ENCODE results near the gene TOP2A.

- RRBS = 29% methylated on average over 4 of the region's 22 CpGs
CAGE:
- cytosol, long polyA plus RNA = no peak
- long polyA plus RNA = no peak
- nucleus, long polyA plus RNA = no peak
Observed at GRCh38 chr17:40074848-40076129, 12.5 kb downstream of the THRA start.

DNA sequence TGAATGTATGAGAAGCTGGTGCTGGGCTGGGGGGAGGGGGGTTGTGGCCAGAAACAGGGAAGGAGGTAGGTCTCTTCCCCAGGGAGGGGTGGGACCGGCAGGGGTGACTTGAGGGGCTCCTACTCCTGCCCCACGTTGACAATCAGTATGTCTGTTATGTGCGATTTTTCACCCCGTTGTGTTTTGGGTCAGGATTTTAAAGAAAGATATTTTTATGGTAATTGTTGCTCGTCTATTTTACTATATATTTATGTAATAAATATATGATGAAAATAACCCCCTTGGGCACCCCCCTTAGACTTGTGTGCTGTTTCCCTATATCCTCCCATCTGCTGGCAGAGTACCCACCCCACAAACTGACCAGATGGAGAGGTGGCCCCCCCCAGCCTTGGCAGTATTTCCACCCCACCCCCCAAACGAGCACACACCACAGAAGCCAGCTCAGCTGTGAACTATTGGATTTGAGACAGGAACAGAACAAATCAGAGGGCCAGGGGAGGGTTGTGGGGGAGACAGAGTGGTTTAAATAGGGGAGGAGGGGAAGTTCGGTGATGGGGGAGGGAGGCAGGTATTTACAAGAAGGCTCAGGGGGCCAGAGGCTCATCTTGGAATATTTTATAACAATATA, 7.9 kb downstream of the NR1D1 start:
- RRBS = no CpG with 5 or more reads among the region's 7 CpGs
CAGE:
- cytosol, long polyA plus RNA = no peak
- long polyA plus RNA = no peak
- nucleus, long polyA plus RNA = no peak

DNA sequence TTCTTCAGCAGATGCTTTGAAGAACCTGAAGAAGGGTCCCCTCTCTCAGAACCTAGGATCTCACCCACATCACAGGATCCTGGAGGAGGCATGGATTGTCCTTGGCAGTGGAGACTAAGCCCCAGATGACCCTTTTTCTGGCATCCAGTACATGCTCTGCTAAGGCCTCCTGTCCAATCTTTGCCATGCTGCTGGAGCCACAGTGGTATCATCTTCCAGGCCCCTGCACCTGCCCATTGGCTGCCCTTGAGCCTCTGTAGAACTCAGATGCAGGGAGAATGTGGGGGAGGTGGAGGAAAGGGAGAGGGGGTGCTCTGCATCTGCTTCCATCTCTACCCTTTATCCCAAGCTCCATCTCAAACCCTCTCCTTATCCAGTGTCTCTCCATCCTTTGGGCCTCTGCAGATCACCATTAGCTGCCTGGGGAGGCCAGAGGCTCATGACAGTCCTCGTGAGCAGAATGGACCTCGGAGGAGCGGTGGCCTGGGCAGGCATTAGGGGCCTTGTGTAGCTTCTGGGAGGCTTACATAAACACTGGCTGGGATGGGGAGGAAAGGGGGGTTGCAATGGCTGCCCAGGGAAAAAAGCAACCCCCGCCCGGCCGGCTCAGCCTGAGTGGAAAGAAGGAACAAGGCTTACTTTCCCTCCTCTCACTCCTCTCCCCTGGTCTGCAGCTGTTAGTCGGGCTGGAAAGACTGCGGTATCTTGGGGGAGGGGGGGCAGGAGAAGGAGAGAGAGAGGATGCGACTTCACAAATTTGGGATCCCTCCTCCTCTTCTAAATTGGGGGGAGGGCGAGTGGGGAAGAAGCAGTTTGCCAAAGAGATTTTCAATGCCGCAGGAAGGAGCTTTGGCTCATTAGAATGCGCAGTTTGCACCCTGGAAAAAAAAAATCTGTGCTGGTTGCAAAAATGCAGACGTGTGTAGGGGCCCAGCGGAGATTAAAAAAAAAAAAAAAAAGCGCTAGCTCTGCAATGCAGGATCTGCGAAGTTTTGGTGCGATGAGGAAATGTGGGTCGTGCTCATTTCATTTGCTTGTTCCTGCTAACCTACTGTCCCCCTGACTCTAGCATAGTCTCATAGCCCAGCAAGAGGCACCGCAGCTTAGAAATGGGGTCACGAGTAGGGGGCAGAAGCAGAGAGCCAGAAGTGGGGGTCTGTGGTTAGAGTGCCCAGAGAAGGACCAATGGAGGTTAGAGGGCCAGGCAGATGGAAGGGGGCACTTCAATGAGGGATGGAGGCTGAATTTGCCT, 6.4 kb upstream of the NR1D1 start:
- RRBS = no CpG with 5 or more reads among the region's 20 CpGs
CAGE:
- cytosol, long polyA plus RNA = no peak
- long polyA plus RNA = no peak
- nucleus, long polyA plus RNA = no peak

DNA sequence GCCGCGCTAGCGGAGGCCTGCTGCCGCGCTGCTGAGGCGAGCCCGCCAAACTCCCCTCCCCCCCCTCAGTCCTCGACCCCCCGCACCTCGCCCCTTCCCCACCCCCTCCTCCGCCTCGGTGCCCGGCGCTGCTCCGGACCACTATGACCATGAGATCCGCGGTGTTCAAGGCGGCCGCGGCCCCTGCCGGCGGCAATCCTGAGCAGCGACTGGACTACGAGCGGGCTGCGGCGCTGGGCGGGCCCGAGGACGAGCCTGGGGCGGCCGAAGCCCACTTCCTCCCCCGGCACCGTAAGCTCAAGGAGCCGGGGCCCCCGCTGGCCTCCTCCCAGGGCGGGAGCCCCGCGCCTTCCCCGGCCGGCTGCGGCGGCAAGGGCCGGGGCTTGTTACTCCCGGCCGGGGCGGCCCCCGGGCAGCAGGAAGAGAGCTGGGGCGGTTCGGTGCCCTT, 723 bp downstream of the MSL1 start:
- RRBS = 1% methylated on average over 24 of the region's 50 CpGs
CAGE:
- cytosol, long polyA plus RNA = no peak
- long polyA plus RNA = no peak
- nucleus, long polyA plus RNA = no peak

GRCh38 chr17:40123593-40123711, 1.7 kb downstream of the MSL1 start:
- RRBS = no CpG with 5 or more reads among the region's 3 CpGs
CAGE:
- cytosol, long polyA plus RNA = no peak
- long polyA plus RNA = no peak
- nucleus, long polyA plus RNA = no peak

CAGE:
- cytosol, long polyA plus RNA = no peak
- long polyA plus RNA = no peak
- nucleus, long polyA plus RNA = no peak
Observed at GRCh38 chr17:40131628-40132337, 8.6 kb upstream of the CASC3 start.

GRCh38 chr17:40180002-40180597, 2.8 kb downstream of the RAPGEFL1 start:
- RRBS = no CpG with 5 or more reads among the region's 5 CpGs
CAGE:
- cytosol, long polyA plus RNA = no peak
- long polyA plus RNA = no peak
- nucleus, long polyA plus RNA = no peak

GRCh38 chr17:40218531-40219015, 531 bp upstream of the WIPF2 start:
- RRBS = no CpG with 5 or more reads among the region's 14 CpGs
CAGE:
- cytosol, long polyA plus RNA = no peak
- long polyA plus RNA = no peak
- nucleus, long polyA plus RNA = no peak

DNA sequence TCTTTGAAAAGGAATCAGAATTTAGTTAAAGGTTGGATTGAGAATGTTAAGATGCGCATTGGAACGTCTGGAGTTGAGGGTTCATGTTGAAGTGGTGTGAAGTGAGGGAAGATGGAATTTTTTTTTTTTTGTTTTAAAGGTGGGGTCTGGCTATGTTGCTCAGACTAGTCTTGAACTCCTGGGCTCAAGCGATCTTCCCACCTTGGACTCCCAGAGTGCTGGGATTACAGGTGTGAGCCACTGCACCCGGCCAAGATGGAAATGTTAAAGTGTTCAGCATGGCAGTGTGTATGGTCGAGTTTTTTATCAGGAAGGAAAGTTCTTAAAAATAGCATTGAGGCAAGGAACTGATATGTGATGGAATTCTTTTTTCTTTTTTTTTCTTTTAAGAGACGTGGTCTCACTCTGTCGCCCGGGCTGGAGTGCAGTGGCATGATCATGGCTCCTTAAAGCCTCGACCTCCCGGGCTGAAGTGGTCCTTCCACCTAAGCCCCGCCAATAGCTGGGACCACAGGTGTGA, 981 bp downstream of the WIPF2 start:
- RRBS = no CpG with 5 or more reads among the region's 11 CpGs
CAGE:
- cytosol, long polyA plus RNA = no peak
- long polyA plus RNA = no peak
- nucleus, long polyA plus RNA = no peak

DNA sequence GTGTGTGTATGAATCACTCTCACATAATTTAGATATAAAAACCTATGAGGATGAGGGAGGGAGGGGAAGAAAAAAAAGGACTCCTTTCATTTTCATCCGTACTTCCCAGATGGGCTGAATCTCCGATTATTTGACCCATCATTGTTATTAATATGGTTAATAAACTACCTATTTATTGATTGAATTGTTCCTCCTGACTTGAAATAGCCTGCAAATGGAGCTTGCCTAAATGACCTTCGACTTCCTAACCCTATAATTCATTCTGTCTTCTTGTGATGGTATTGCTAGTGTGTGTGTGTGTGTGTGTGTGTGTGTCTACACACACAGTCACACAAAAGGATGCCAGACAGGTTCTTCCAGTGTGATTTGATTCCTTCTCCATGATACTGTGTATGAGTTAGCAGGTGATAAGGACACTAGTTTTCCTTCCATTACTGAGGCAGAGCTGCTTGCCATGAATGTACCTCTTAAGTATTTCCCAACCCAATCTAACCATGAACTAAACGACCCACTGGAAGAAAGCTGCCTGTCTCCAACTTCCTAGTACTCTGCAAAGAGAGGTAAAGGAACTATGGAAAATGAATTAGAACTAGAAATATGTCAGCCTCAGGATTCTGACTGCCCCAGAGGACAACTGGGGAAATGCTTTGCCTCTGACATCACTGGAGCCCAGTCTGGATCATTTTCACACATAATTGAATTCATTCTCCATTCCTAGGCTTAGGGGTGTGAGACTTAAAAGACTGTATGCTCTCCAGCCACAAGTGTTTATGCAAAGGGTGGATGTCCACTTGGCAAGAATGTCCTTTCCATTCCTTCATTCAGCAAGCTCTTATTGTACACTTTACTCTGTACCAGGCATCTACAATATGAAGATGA, 3.5 kb upstream of the CDC6 start:
- RRBS = no CpG with 5 or more reads among the region's 4 CpGs
CAGE:
- cytosol, long polyA plus RNA = no peak
- long polyA plus RNA = no peak
- nucleus, long polyA plus RNA = no peak

DNA sequence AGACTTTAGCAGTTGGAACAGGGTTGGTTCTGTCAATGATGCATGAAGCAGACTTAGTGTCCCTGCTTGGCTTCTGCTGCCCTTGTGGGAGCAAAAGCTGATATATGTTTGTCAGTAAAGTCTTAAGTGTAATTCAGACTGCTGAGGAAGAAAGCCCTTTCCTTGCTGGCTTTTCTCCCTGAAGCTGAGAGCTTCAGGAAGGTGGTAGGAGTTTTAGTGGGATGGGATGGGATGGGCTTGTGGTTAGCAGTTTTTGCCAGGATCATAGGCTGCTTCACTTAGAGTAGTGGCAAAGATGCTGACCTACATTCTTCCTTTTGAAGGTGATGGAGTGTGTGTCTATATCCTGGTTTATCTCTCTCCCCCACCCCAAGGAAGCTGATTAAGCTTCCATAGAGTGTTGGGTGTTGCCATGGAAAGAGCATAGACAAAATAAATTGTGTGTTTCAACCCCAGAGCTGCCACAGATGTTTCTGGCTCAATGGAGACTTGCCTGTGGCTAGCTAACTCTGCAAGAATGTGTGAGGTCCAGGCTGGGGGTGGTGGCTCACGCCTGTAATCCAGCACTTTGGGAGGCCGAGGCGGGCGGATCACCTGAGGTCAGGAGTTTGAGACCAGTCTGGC, 4.7 kb upstream of the RARA start:
- RRBS = no CpG with 5 or more reads among the region's 4 CpGs
CAGE:
- cytosol, long polyA plus RNA = no peak
- long polyA plus RNA = no peak
- nucleus, long polyA plus RNA = no peak

GRCh38 chr17:40311903-40312696, 3.1 kb downstream of the RARA start:
- RRBS = no CpG with 5 or more reads among the region's 7 CpGs
CAGE:
- cytosol, long polyA plus RNA = no peak
- long polyA plus RNA = no peak
- nucleus, long polyA plus RNA = no peak

- RRBS = no CpG with 5 or more reads among the region's 14 CpGs
CAGE:
- cytosol, long polyA plus RNA = no peak
- long polyA plus RNA = no peak
- nucleus, long polyA plus RNA = no peak
Observed at GRCh38 chr17:40318825-40319595, 10.0 kb downstream of the RARA start.

GRCh38 chr17:40321734-40321980, 12.7 kb downstream of the RARA start:
- RRBS = no CpG with 5 or more reads among the region's 2 CpGs
CAGE:
- cytosol, long polyA plus RNA = no peak
- long polyA plus RNA = no peak
- nucleus, long polyA plus RNA = no peak

DNA sequence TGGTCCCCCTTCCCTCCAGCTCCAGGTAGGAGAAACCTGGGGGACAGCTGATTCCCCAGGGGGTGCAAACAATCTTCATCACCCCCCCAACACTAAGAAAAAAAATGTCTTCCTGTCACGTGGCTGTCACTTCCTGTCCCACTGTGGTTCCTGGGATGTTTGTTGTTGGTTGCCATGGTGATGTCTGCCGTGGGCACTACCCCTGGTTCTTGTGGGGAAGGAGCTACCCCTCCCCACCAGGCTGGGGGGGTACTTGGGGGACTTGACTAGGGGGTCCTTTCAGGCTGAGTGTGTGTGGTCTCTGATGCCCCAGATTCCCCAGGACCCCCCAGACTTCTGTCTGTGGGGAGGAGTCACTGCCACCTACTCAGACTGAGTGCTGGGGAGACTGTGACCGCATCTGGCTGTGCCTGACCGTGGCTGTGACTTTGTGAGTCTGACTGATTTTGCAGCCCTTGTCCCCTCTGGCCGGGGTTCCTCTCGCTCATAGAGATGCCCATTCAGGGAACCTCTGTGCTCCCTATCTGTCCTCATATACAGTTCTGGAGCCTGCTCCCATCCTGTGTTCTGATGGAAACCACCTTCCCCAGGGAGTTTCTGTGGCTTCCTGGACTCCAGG, 14.0 kb downstream of the RARA start:
- RRBS = no CpG with 5 or more reads among the region's 6 CpGs
CAGE:
- cytosol, long polyA plus RNA = no peak
- long polyA plus RNA = no peak
- nucleus, long polyA plus RNA = no peak

DNA sequence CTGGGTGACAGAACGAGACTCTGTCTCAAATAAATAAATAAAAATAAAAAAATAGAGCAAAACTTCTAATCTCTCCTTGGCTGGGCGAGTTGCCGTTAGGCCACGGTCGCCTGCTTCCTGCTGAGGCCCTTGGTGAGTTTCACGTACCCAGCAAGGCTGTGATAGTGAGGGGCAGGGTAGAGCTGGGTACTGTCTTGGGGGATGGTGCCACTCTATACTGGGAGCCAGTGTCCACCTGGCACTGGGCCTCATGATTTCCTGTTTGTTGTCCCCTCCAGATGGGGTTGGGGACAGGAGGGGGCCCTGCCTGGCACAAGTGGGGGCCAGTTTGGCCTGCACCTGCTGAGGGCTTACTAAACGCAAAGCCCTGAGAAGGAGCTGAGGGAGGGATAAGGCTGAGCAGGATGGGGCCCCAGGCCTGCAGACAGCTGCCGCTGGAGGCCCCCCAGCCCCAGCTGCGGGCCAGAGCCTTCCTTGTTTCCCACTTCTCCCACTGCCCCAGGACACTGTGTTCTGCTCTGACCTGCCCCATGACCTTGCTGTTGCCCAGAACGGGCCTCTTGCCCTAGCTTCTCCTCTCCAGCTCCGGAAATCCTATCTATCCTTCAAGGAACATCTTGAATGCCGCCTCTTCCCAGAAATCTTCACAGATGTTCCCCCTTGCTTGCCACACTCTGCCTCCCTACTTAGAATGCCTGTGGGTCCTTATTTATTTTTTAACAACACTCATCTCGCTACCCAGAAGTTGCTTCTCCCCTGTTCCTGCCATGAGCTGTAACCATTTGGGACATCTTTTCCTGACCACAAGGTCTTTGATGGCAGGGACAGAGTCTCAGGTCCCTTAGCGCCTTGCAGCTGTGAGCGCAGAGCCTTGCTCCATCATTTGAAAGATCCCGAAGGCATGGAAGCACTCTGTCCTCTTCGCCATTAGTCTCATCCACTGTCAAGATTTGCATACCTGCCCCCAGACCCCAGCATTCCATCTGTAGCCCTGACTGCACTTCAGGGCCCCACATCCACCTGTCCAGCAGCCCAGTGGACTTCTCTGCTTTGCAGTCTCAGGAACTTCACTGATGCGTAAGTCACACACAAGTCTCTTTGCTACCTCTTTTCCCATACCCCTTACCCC, 25.2 kb downstream of the GJD3 start:
- RRBS = no CpG with 5 or more reads among the region's 18 CpGs
CAGE:
- cytosol, long polyA plus RNA = no peak
- long polyA plus RNA = no peak
- nucleus, long polyA plus RNA = no peak

- RRBS = no CpG with 5 or more reads among the region's 1 CpG
CAGE:
- cytosol, long polyA plus RNA = no peak
- long polyA plus RNA = no peak
- nucleus, long polyA plus RNA = no peak
Observed at GRCh38 chr17:40340120-40340314, 24.5 kb downstream of the GJD3 start.

- RRBS = no CpG with 5 or more reads among the region's 2 CpGs
CAGE:
- cytosol, long polyA plus RNA = no peak
- long polyA plus RNA = no peak
- nucleus, long polyA plus RNA = no peak
Observed at GRCh38 chr17:40357828-40358027, 6.8 kb downstream of the GJD3 start.

- RRBS = no CpG with 5 or more reads among the region's 7 CpGs
CAGE:
- cytosol, long polyA plus RNA = no peak
- long polyA plus RNA = no peak
- nucleus, long polyA plus RNA = no peak
Observed at GRCh38 chr17:40376615-40376983, 12.1 kb upstream of the GJD3 start.

DNA sequence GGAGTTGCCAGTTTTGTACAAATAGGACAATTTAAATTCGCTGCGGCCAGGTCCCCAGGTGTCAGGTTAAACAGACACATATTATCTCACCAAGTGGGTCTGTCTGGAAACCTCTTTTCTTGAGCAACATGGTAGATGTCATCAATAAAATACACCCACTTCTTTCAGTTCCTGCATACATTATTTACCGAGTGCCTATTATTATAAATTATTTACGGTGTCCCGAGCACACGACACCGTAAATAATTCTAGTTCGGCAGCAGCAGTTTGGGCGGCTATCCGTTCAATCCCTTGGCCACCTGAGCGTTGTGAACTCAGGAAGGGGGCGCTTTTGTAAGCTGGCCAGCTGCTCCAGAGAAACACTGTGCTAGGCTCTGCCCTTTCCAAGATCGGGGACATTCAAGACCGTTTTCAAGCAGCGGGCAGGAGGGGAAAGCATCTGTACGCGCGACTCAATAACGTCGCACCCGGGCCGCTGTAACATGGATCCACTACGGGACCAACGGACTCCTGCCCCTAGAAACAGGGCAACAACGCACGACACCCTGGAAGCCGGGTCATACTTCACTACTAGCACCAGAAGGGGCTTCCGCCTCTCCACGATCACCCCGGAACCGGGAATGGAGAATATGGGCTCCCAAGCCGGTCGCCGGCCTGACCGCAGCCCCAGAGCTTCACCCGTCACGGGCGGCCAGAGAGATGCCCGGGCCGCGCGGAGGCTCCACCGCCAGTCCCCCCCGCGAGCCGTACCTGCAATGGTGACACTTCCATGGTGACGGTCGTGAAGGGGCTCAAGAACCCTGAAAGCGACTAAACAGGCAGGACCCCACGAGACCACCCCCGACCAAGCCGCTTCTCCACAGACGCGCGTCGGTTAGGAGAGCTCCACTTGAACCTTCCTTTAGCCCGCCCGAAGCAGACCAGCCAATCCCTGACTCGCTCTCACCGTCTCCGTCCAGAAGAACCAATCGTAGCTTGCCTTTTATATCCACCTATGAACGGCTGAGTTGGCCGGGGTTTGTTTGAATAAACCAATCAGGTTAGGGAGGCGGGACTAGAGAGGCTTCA, at the start of gene TOP2A:
TSS of gene TOP2A (minus strand) at position 876 of the 1,068 bp plus-strand sequence.
- RRBS = 2% methylated on average over 15 of the region's 65 CpGs
CAGE:
- cytosol, long polyA plus RNA = start-site peak on the minus strand centred at position 876 of the sequence, 34 bp wide, 123 and 173 reads in 2 replicates
- long polyA plus RNA = start-site peak on the minus strand centred at position 849 of the sequence, 47 bp wide, 117 and 236 reads in 2 replicates
- nucleus, long polyA plus RNA = start-site peak on the minus strand centred at position 873 of the sequence, 38 bp wide, 67 and 69 reads in 2 replicates

Data from IMR-90 (cell line).